Neural cell (in vitro differentiated cells): ENCODE measurements around a stretch of chr2.

- RAMPAGE, long total RNA: no peak
Observed at GRCh38 chr2:236261622-236261950, 2.6 kb downstream of the ASB18 start.

DNA sequence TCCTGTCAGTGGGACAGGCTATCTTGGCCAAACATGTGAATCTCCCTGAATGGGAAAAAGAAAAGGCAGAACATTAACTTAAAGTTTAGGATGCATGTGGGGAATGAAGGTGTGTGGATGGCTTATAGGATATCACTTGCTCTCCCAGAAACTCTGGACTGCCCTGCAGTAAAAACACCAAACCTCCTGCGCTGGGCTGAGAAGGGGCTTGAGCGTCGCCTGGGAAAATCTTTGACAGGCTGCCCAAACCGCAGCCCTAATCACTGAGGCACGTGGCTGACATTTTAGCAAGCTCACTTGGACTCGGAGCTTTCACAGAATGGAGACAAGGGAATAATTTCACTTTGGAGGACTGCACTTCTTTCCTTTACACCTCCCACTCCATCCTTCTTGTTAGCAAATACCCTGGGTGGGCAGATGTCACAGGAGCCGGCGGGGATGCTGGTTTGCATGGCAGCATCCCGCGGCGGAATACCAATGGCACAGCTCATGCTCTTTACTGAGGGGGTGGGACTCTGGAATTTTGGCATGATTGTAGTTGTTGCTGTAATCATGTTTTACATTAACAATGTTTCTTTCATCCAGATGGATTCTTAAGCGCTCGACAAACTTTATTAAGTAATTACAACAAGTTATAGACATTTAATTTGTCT lies 94.0 kb downstream of the ACKR3 start:
- RAMPAGE, long total RNA: no peak

- RAMPAGE, long total RNA: no peak
Observed at GRCh38 chr2:236758373-236758847, 188.8 kb downstream of the ACKR3 start.

- RAMPAGE, long total RNA: no peak
Observed at GRCh38 chr2:237024933-237025576, 60.6 kb upstream of the COPS8 start.

- RAMPAGE, long total RNA: no peak
Observed at GRCh38 chr2:237059200-237059928, 26.3 kb upstream of the COPS8 start.

GRCh38 chr2:237410056-237410503 lies 3.9 kb downstream of the COL6A3 start:
- RAMPAGE, long total RNA: no peak

DNA sequence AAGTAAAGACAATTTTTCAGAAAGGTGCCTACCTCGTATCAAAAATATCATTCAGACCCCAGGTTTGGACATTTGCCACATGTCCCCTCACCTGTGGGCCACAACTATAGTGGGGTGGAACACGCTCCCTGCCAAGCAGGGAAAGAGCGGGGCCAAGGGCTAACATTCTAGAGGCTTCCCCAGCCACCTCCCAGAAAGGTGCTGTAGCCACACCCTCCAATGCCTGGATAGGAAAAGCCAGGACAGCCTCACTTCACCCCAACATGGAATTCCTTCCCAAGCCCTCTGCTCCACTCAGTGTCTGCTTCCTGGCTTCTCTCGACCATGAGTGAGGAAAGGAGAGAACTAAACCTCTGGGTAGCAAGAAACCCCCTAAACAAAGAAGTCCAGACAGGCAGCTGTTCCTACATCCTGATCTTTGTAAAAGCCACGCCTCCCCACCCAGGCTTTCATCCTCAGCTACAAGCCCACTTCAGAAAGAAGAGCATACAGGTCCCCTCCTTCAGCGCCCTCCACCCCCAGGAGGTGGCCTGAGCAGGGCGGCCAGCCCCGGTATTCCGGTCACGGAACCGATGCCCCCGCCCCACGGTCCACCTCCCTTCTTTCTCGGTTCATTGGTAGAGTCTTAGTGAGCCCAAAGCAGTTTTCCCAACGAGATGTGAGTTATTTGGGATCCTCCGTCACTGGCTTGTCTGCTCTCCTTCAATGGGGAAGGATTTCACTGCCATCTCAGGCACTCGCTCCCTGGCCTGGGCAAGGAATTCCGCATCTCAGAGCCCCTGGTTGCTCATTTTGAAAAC lies 2.0 kb downstream of the COL6A3 start:
- RAMPAGE, long total RNA: no peak

GRCh38 chr2:237449075-237449882 lies 35.3 kb upstream of the COL6A3 start:
- RAMPAGE, long total RNA: no peak

- RAMPAGE, long total RNA: no peak
Observed at GRCh38 chr2:237455884-237456619, 31.0 kb upstream of the MLPH start.

DNA sequence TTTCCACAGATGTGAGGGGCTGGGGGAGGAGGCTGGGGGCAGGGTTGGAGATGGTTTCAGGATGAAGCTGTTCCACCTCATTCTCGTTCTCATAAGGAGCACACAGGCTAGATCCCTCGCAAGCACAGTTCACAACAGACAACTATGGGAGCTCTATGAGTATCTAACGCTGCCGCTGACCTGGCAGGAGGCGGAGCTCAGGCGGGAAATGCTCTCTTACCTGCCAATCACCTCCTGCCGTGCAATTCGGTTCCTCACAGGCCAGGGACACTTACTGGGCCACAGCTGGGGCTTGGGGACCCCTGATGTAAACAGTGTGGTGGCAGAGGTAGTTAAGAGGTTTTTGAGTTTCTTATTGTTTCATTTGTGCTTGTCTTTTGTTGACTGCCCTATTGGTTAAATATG lies 9.9 kb downstream of the MLPH start:
- RAMPAGE, long total RNA: no peak

- RAMPAGE, long total RNA: no peak
Observed at GRCh38 chr2:237514269-237515548, 27.7 kb downstream of the MLPH start.

- RAMPAGE, long total RNA: no peak
Observed at GRCh38 chr2:237539769-237540217, 26.6 kb upstream of the PRLH start.

- RAMPAGE, long total RNA: no peak
Observed at GRCh38 chr2:237540271-237540765, 26.1 kb upstream of the PRLH start.

DNA sequence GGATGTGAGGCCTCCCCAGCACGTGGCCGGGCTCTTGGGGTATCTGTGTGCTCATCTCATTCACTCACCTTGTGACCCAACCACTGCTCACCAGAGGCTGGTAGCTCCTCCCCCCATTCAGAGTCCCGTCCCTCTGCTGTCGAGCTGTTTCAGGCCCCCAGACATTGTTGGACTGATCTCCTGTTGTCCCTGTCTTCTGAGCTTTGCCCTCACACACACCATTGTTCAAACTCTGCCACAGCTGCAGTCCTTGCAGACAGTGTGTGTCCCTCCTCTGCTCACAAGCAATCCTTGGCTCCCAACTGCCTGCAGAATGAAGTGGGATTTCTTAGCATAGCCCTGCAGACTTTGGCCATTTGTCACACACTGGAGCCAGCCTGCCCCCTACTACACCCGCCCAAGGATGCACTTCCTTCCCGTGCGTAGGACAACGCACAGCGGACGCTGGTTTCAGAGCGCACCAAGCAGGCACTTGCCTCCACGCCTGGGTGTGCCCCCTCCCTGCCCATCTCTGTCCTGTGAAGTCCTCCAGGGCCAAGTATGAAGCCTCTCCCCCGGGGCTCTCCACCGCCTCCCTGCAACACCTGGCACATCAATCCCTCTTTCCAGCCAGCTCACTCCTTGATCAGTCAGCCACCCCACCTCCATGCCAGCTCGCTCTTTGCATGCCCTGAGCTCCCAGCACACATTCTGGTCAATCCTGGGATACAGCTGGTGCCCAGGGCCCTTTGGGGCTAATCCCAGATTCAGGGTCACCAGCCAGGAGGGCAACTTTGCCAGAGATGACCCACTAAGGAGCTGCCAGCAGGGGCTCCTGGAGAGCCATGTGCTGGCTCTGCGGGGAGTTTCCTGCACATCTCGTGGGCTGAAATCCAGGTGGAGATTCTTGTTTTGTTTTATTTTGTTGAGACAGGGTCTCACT lies 16.5 kb upstream of the PRLH start:
- RAMPAGE, long total RNA: no peak

DNA sequence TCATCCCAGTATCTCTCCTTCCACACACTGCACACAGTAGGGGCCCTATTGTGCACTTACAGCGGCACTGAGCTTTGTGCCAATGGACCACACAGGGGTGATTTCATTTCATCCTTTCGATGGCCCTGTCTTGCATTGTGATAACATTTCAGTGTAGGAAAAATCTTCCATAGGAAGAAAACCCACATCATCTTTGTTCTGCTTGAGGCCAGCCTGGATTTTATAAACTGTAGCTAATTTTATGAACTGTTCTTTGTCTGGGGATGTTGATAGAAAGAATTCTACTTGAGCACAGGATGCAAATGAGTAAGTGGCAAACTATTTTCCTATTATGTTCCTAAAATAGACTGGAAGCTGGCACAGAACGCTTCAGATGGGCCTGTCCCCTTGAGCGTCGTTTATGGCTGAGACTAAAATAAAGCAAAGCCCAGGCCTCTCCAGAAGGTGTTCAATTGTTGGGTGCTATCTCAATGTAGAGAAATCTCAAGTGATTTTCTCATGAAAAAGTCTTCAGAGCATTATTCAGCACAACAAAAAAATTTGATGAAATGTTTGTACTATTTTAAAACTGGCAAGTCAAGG lies 10.8 kb upstream of the LRRFIP1 start:
- RAMPAGE, long total RNA: no peak

GRCh38 chr2:237625137-237625651 lies 2.2 kb upstream of the LRRFIP1 start:
- RAMPAGE, long total RNA: no peak

- RAMPAGE, long total RNA: no peak
Observed at GRCh38 chr2:237633194-237633725, 5.9 kb downstream of the LRRFIP1 start.

- RAMPAGE, long total RNA: no peak
Observed at GRCh38 chr2:237691989-237692658, 64.7 kb downstream of the LRRFIP1 start.

DNA sequence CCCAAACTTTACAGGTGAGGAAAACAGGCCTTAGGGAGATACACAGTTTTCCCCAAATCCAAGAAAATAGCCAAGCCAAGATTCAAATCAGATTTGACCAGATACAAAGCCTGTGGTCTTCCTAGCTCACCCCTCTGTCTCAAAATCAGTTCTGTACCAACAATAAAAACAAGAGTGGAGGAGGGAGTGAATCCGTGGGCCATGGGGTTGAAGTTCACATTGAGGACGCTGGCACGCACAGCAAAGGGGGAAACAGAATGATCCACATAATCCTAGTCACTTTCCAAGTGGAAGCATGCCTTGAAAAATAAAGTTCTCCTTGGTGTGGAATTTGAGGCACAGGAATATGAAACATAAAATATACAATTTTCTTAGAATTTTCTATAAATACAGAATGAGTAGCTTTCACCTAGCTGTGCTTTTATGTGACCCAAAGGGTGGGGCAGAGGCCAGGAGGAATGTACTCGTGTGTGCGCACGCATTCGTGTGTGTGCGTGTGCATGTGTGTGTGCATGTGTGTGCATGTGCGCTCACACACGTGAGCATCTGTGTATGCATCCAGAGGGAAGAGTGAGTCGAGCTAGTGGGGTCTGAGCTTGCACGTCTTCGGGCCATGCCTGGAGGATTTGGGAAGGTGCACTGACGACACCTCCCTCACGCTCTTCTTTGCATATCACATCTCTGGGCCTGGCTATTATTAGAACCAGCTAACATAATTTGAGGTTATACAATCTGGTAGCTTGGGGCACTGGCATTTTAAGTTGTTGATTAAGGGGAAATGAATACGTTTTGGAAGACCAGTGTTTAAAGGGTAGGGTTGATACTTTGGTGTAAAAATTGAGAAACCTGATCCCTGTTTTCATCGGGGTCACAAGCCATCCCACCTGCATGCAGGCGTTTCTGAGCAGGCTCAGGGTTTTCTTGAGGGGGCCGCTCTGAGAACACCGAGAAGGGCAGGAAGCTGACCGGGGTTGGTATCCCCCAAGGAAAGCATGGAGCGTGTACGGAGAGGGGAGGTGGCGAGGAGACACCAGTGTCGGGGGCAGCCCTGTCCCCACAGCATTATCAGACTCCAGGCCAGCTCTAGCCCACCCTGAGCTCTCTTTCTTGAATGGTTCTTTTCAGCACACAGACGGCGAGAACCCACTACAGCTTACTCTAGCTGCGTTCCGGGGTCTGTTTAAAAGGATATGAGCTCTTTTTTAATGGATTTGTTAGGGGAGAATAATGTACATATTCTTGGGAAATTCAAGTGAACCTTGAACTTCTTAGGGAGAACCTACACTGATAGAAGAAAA lies 85.2 kb downstream of the LRRFIP1 start:
- RAMPAGE, long total RNA: no peak

DNA sequence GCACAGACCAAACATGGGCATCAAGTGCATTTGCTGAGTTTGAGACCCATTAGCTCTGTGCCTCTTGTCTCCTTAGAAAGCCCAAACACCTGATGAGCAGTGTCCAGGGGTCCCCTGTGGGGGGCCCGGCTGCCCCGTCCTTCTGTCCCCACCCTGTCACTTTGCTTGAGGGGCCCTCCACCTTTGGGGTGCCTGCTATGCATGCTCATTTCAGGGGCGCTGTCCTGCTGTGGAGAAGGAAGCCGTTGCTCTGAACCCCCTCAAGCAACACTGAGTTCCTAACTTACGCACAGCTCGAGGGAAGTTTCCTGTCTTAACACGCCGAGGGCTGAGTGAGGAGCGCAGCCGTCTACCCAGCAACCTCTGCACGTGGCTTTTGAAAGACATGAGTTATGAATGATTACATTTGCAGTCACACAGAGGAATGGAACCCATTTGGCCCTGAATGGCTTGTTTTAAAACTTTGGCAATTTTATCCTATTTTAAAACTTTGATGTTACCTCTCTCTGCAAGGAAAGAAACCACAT lies 13.9 kb downstream of the RAMP1 start:
- RAMPAGE, long total RNA: no peak